Rectum (tissue), 1 donor: ENCODE data around the gene CLDN20.

GRCh38 chr6:152987104-152987566, 4.3 kb upstream of the FBXO5 start:
- PRO-cap = no peak

- PRO-cap = no peak
Measured at GRCh38 chr6:153134324-153134634, 3.2 kb upstream of the RGS17 start.

DNA sequence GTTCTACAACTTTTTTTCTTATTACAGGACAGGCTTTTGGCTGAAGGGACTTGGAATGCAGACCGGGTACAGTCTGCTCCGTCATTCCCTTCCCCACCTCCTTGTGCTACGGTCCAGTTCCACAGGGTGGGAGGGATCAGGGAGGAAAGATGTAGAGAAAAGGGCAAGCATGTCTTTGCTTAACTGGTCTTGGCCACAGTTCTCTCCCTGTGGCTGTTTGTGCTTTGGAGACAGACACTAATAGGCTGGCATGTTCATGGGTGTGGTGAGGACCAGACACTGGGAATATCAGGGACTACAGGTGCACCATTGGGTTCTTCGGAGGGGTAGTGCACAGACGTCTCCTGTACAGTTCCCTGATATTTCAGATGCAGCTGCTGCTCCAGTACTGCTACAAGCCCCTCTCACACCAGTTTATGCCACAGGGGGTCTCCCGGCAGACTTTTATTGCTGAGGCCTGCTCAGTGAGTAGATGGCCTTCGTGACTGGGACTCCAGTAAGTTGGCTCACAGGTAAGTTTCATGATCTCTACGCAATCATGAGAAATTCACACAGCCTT, 12.3 kb upstream of the RGS17 start:
- PRO-cap = no peak

DNA sequence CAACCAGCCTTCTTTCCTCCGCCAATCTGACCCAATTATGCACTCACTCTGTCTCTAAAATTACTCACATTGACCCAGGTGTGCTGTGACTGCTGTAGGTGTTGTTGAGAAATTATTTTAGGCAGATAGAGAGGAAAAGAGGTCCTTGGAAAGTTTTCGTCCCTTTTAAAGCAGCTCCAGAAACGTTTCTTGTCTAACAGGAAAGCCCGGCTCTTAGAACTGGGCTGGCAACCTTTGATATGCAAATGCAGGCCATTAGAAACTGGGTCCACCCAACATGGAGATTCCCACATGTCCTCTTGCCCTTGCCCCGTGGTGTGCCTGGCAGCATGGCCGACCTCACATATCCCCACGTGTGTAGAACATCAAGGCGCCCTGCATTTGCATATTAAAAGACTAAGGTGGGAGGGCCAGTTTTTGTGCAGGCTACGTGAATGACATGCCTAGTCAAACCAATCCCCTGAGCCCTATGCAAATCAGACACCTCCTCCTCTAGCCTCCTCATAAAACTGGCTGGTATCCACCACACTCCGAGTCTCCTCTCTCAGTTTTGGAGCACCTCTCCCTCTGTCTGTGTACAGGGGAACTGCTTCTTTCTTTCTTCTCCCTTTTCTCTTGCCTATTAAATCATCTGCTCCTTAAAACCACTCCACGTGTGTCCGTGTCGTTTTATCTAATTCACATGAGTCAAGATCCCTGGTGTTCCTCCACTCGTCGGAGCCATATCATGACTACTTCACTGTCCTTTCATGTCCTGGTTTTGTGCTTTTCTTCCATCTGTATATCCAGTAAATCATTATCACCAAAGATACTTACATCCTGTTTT, 12.8 kb downstream of the IPCEF1 start:
- PRO-cap = unidirectional peak, minus-strand start at position 167 of the sequence; unidirectional peak, minus-strand start at position 221 of the sequence

DNA sequence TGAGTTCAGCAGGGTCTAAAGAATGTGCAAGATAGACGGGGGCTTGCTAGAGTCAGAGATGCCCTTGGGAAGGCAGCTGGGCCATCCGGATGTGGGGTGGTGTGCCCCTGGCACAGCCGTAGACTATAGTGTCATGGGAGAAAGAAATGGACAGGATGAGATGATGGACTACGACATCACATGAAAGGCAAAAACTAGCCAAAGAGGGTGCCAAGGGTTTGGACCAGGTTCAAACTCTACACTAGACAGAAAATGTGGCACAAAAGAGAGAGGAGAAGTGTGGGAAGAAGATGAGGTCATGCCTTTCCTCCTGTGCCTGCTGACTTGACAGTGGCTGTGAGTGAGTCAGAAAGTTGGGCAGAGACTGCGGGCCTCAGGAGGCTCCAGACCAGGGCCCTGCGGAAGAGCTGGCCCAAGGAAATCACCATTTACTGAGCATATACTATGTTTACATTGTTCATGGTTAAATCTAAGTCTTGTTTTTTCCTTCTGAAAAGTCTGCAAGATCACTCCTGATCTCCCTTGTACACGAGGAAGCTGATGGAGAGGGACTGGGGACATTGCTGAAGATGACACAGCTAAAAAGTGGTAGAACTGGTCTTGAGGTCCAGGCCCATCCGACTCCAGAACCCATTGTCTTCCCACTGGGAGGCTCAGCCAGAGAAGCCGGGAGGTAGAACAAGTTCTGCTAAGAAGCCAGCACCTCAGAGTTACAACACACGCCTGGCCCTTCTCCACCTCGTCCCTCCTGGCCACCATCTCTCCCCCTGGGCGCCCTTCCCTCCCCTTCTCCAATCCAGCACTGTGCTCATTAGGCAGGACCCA, 35.7 kb downstream of the CNKSR3 start:
- PRO-cap = no peak

GRCh38 chr6:154477697-154479152, 32.3 kb downstream of the CNKSR3 start:
- PRO-cap = no peak

DNA sequence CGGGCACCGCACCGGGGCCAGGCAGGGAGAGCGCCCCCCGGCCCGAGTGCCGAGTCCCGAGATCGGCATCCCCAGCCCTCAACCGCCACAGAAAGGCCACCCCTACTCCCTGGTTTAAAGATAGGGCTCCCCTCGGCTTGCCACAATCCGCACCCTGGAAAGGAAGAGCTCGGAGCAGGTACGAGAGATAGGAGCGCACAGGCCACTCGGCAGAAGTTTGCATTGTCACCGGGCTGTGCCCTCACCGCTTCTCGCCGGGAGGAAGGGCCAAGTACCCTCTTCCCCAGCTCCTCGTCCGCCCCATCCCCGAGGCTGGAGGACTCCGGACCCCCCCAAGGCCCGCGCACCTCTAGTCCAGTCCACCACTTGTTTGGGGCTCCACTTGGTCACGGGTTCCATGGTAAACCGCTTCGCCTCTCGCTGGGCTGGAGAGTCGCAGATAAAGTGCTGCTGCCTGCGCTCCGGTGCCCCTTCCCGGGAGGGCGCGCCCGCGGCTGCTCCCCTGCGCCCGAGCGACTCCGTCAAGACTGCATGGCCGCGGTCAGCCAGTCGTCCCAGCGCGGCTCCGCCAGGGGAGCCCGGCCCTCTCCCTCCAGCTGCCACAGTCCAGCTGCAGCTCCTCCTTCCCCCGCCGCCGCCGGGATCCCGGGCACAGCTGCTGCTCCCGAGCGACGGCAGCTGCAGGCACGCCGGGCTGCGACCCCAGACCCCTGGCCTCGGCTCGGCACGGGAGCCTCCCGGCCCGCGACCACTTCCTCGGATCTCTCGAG, 584 bp downstream of the CNKSR3 start:
- PRO-cap = bidirectional peak, plus-strand start at position 150 of the sequence, minus-strand start at position 156 of the sequence

GRCh38 chr6:155085347-155086226, 90.5 kb downstream of the TIAM2 start:
- PRO-cap = no peak

- PRO-cap = no peak
Measured at GRCh38 chr6:155228544-155228999, 35.2 kb upstream of the CLDN20 start.

- PRO-cap = no peak
Measured at GRCh38 chr6:155256319-155256986, 7.4 kb upstream of the CLDN20 start.

DNA sequence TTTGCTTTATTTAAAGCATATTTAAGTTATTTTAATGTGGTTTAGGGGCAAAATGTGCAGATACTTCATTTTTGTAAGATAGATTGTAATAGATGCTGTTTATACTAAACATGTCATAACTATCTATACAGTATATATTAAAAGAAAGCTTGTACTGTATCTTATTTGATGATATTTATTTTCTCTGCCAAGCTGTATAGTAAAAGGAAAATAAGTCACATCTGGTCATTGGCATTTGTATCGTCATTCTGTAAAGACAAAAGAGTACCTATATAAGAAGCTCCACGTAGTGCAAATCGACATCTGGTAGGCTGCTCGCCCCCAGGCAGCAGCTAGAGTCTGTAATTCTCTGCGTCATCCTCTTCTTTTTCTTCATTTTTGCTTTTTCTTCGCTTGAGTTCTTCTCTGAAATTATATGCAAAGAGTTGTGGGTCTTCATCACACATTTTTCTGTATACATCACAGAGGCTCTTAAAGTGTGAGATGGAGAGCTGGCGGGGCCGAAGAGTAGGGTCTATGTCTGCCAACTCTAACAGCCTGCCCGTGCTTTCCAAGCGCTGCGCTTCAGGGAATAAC, 6.2 kb upstream of the CLDN20 start:
- PRO-cap = no peak

DNA sequence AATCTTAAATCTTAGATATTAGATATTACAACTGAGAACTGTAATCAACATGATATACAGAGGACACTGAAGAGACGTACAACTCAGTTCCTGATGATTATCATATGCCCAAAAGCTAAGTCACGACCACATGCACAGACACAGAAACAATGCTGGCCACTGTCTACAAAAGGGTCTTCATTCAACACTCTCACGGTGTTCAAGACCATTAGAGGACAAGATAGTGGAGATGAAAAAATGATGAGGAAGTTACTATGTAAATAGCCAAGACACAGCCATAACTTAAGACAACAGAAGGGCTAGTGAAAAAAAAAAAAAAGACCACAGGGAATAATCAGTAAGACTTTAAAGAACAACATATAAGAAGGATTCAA, at the start of gene CLDN20:
CLDN20 (plus strand) TSS at position 373 of the 374 bp plus-strand sequence.
- PRO-cap = no peak

DNA sequence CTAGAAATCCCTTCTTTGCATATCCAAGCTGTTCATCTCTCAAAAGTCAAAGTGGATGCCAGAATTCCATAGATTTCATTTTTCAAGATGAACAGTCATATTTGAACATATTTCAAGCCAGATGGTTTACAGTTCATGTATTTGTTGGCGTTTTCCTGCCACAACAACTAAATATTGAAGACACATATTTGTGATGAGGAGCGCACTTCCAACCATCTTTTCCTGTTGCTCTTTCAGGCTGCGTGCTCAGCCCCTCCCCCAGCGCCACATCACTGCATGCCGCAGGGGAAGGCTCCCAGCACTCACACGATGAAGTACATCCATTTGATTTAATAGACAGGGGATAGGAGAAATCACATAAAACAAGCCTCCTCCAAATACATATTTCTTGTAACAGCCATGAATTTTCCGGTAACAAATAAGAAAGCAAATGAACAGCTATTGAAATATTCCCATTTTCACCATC, 6.0 kb upstream of the NOX3 start:
- PRO-cap = no peak

DNA sequence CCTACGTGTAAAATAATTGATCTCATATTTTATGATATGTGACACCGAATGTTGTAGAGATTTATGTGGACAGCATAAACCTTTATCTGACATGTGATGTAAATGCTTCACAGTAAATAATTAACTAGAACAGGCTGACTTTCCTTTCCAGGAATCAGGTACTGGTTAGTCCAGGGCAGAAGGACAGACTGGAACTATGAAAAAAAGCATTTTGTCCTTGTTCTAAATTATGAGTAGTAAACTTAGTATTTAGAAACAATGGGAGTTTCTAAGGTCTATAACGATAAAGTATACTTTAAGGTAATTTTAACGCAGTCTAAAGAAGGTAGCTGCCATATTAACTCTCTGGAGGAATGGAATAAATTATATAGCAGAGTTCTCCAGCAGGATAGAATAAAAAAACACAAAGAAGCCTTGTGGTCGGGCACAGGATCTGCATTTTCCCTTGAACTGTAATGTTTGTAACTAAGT, 238.6 kb upstream of the NOX3 start:
- PRO-cap = unidirectional peak, plus-strand start at position 168 of the sequence

DNA sequence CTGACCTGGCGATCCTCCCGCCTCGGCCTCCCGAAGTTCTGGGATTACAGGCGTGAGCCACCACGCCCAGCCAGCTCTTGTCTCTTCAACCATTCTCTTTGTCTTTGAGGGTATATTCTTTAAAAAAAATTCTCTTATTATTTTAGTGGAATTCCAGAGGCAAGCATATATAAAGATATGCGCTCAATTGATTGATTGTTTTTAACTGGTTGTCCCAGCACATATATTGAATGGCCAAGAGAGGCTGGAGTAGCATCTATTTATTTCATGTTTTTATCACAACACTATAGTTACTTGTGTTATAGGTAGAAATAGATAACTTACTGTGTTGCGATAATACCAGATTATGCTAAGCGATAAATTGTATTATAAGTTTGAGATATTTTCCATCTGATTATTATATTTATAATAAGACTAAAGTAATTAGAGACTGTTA, 379.3 kb upstream of the NOX3 start:
- PRO-cap = no peak

DNA sequence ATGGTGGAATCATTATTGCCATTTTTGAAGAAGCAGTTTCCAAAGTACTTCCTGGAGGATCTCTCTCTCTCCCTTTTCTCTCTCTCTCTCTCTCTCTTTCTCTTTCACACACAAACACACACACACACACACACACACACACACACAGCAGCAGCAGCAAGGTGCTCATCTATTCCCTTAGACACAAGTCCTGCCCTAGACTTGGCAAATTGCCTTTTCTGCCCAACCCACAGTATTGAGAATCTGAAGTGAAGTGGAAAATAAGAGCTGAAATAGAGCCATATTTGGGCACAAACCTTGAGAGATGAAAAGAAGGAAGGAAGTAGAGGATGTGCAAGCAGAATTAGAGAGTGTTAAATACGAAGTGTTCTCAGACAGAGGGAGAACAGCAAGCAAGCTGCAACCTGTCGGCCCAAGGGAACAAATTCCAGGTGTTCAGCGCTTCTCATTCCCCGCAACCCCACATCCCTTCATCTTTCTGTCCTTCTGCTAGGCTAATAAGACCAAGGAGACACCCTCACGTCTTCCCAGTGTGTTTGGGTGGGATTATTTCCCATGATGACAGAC, 557.5 kb upstream of the NOX3 start:
- PRO-cap = no peak

- PRO-cap = bidirectional peak, plus-strand start at chr6:156688344, minus-strand start at chr6:156688210
Measured at GRCh38 chr6:156688020-156688631, 89.1 kb upstream of the ARID1B start.

- PRO-cap = bidirectional peak, plus-strand start at chr6:156778264, minus-strand start at chr6:156778135; bidirectional peak, plus-strand start at chr6:156778466, minus-strand start at chr6:156778334
Measured at GRCh38 chr6:156778175-156778518, 969 bp downstream of the ARID1B start.

- PRO-cap = bidirectional peak, plus-strand start at chr6:156779290, minus-strand start at chr6:156779305; bidirectional peak, plus-strand start at chr6:156779765, minus-strand start at chr6:156779721
Measured at GRCh38 chr6:156779098-156780283, 2.3 kb downstream of the ARID1B start.

- PRO-cap = no peak
Measured at GRCh38 chr6:156832038-156833130, 55.2 kb downstream of the ARID1B start.